Penis (tissue), 1 donor: Measurements from ENCODE around the genes LIPF, LIPN, FAS, PCGF5 and PPP1R3C.

DNA sequence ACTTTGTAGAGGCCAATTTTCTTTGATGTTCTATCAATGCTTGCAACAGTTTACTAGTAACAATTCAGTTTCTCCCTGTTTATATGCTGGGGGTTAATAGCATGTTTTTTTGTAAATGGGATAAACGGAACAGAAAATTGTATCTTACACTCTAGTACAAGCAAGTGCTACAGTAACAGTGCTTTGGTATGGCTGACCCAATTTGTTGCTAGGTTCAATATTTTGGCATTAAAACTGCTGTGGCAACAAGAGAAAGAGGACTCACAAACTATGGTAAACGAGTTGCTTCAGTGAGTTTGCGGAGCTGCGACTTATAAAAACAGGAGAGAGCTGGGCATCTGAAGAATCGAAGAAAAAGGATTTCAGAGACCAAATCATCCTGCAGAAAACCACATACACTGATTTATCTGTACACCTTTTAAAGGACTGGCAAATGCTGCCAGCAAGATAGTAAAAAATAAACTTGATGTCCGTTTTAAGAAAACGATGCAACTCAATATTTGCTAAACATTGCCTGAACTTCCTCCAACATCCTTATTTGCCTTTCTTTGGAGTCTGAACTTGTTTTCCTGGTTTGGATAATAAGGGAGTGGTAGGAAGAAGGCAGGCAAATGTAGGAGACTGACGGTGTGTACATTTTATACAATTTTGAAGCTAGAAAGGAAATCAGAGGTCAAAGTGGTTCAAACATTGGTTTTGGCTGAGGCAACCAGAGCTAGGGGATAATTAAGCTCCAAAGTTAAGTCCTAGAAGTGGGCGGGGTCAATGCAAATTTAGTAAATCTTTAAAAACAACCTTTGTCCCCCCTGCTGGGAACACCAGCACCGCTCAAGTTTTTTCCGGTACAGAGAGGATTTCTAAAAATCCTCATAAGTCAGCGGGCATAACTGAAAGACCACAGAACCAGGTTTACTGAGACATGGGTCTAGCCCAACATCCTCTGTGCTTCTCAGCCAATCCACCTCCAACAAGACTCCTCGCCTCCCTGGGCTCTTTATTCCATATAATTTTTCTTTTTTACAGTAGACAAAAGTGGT lies 2.0 kb downstream of the GLUD1 start:
- PRO-cap, result unidirectional peak, plus-strand start at position 290 of the sequence

- PRO-cap, result no peak
Observed at GRCh38 chr10:87938112-87938648, 74.8 kb downstream of the PTEN start.

GRCh38 chr10:88091334-88092238 lies 228.2 kb downstream of the PTEN start:
- PRO-cap, result no peak

- PRO-cap, result no peak
Observed at GRCh38 chr10:88113139-88113715, 249.8 kb downstream of the PTEN start.

DNA sequence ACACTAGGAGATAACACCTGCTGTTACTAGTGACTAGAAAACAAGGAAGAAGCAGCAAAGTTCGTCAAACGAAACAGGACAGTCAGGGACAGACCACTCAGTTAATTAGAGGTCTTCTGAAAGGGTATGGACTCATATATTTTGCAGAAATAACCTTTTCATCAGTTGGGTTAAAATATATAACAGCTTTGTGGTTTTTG lies 353.7 kb downstream of the PTEN start:
- PRO-cap, result no peak

DNA sequence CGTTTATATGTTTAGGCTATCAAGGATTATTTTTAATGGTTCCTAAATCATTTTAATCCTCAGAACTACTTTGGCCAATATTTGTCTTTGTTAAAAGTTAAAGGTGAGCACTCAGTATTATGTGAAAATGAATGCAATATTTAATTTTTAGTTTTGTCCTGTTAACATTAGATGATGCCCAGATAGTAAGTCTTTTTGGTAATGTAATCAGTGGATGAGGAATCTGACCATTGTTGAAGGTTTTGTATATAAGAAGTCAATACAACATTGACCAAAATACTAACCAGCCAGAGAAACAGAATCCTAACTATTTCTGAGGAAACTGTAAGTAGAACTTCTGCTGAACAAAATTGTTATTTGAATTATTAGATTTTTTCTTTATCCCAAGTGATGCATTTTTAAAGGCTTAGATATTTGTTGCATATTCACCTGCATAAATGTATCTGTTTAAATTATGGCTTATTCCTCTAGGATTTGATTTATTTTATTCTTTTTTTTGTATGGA lies at the start of gene LIPF:
Gene LIPF (plus strand): TSS at position 275 of the 505 bp plus-strand sequence.
- PRO-cap, result no peak

GRCh38 chr10:88759587-88760232 lies at the start of gene LIPN:
LIPN (plus strand) TSS chr10:88760020.
- PRO-cap, result no peak

DNA sequence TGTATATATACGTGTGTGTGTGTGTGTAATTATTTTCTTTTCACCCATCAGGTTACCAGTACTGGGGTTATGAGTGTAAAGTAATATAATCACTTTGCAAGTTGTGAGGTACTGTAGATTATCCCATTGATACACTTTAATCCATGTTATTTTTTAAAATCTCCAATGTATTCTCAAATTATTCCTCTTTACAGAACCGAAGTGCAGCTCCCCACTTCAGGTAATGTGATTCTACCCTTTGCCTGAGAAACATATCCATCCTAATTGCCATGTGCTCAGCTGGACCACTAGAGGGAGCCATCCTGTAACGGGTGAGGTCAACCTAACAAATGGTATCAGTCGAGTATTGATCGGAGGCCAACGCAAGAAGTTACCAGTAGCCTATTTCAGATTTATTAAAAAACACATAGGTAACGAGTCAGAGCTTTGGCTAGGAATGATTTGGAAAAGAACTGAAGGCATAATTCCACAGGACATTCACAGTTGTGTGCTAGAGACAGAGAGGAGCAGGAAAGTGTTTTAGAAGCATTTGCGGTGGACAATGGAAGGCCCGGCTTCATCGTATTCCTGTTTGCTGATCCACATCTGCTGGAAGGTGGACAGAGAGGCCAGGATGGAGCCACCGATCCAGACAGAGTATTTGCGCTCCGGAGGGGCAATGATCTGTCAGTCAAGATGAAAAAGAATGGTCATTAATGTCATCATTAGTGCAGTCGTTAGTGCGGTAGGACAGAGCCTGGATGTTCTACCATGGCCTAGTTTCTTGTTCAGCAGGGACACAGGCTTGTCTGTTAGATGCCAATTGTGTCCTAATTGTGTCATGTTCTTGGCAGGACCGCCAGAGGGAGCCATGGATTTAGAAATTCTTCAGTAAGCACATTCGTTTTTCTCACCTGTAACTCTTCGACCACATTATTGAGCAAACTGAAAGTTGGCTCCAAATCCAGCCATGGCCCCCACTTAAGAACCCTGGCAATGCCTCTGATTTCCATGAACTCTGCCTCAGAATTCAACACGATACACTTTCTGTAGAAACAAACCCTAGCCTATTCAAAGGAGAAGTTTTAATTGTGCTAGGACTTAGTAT lies 17.5 kb downstream of the ACTA2 start:
- PRO-cap, result unidirectional peak, minus-strand start at position 902 of the sequence

DNA sequence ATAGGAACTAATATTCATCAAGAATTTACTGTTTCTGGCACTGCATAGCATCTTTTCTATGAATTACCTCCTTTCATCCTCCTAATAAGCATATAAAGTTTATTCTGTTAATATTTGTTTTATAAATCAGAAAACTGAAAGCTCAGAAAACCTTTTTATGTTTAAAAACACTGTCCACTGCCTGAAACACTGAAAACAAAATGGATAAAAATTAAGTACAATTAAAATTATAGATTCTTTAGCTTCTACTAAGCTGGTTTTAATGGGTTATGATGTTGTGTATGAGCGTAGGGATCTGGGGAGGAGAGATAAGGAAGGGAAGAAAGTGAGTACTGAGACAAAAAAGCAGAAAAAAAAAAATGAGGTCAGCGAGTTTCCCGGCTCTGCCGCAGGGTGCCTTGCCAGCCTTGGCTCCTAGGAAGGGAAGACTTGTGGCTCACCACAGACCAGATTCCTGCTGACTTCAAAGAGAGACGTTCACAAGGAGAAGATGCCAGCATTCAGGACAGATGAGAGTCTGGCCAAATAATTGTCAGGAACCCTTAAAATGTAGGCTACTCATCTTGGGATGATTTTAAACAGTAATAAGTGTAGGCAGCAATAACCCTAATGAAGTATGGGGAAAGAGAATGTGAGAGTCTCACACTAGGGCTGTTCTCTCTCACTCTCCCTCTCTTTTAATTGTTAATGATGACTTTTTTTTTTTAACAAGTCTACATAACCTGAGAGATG lies 11.5 kb upstream of the FAS start:
- PRO-cap, result no peak

DNA sequence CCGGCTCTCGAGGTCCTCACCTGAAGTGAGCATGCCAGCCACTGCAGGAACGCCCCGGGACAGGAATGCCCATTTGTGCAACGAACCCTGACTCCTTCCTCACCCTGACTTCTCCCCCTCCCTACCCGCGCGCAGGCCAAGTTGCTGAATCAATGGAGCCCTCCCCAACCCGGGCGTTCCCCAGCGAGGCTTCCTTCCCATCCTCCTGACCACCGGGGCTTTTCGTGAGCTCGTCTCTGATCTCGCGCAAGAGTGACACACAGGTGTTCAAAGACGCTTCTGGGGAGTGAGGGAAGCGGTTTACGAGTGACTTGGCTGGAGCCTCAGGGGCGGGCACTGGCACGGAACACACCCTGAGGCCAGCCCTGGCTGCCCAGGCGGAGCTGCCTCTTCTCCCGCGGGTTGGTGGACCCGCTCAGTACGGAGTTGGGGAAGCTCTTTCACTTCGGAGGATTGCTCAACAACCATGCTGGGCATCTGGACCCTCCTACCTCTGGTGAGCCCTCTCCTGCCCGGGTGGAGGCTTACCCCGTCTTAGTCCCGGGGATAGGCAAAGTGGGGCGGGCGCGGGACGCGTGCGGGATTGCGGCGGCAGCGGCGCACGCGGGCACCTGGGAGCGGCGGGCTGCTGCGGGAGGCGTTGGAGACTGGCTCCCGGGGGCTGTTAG lies at the start of gene FAS:
Gene FAS (plus strand): TSS at position 388 of the 668 bp plus-strand sequence.
- PRO-cap, result bidirectional peak, plus-strand start at position 553 of the sequence, minus-strand start at position 254 of the sequence

- PRO-cap, result bidirectional peak, plus-strand start at chr10:89207987, minus-strand start at chr10:89207926
Observed at GRCh38 chr10:89207680-89208853, 950 bp upstream of the CH25H start.

- PRO-cap, result no peak
Observed at GRCh38 chr10:89240706-89241022, 10.9 kb downstream of the LIPA start.

DNA sequence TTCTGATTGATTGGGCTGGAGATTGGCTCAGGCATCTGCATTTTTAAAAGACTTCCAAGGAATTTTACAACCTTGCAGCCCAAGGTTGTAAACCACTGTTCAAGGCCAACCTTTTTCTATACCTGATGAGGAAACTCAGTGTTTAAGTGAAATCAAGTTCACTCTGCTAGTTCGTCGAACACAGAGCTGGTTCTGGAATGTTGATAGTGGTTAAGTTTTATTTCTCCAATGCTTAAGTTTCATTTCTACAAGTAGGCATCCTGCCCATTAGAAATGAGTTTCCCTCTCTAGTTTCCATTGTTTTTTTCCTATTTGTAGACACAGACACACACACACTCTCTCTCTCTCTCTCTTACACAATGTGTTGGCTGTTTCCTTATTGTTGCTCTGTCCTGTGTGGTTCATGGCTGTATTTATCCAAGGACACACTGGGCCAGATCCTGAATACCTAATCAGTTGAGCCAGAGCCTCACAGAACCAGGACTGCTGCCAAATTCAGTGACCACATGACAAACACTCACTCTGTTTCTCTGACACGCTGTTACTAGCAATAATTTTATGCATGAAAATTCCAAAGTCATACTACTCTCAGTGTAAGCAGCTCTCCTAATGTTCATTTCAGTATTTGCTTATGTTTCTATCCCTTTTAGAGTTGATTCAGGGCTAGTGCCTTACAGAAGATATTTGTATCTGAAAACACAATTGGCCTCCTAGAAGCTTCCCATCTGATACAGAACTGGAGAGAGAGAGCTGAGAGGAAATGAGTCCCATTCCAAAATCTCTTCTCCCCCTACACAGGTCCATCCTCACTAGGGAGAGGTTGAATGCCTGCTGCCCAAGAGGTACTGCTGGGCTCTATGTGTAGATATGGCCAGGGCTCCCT lies 3.6 kb upstream of the IFIT1B start:
- PRO-cap, result no peak

GRCh38 chr10:89431916-89432551 lies 17.7 kb downstream of the IFIT5 start:
- PRO-cap, result no peak

- PRO-cap, result no peak
Observed at GRCh38 chr10:91017163-91017697, 96.3 kb upstream of the ANKRD1 start.

GRCh38 chr10:91219945-91220985 lies at the start of gene PCGF5:
PCGF5 (plus strand) TSS chr10:91220663.
- PRO-cap, result bidirectional peak, plus-strand start at chr10:91220788, minus-strand start at chr10:91220537

DNA sequence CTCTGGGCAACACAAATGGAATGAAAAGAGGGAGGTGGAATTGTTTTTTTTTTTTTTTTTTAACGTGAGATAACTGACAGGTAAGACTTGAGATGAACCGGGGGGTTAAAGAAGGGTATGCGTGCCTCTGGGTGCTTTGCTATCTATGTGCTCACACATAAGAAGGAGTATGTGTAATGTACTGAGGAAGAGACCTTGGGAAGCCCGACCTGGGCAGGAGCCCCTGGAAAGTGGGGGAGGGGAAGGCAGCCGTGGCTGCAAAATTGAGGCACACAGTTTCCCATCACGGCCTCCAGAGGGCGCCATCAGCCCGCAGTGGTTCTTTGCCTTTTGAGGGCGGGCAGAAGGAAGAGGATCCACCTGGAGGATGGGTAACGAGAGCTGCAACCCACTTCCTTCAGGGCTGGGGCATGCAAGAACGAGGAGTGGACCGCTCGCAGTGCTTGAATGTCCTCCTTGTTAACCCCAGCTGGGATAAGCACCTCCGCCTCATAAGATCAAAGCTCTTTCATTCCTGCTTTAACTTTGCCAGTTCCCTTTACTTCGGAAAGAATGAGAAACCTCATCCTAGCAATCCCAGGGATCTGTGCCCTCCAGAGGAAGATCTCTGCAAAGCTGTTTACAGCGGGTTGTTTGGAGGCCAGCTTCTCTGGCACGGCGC lies 77.8 kb downstream of the PCGF5 start:
- PRO-cap, result no peak

DNA sequence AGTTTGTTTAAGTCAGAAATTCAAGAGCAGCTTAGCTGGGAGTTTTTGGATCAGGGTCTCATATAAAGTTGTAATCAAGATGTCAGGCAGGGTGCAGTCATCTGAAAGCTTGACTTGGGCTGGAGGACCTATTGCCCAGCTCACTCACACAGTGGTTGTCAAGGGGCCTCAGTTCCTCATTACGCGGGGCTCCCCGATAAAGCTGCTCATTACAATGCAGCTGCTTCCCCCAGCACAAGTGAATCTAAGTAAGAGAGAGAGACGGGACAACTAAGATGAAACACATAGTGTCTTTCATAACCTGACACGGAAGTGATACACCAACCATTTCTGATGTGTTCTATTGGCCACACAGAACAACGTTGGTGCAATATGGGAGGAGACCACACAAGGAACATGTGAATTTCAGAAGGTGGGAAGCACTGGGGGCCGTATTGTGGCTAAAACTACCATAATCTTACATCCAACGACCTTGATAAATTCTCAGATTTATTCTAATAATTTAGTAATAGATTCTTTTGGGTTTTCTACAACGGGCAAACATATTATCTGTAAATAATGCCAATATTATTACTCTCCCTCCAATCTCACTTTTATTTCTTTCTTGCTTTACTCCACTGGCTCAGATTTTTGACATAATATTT lies 15.6 kb downstream of the PPP1R3C start:
- PRO-cap, result no peak

GRCh38 chr10:91632526-91633649 lies at the start of gene PPP1R3C:
PPP1R3C (minus strand) TSS chr10:91633071.
- PRO-cap, result bidirectional peak, plus-strand start at chr10:91633266, minus-strand start at chr10:91633071

- PRO-cap, result no peak
Observed at GRCh38 chr10:91907695-91908249, 1.5 kb downstream of the FGFBP3 start.